Brain (tissue), 1 donor: Measurements from ENCODE around the gene ENPEP.

DNA sequence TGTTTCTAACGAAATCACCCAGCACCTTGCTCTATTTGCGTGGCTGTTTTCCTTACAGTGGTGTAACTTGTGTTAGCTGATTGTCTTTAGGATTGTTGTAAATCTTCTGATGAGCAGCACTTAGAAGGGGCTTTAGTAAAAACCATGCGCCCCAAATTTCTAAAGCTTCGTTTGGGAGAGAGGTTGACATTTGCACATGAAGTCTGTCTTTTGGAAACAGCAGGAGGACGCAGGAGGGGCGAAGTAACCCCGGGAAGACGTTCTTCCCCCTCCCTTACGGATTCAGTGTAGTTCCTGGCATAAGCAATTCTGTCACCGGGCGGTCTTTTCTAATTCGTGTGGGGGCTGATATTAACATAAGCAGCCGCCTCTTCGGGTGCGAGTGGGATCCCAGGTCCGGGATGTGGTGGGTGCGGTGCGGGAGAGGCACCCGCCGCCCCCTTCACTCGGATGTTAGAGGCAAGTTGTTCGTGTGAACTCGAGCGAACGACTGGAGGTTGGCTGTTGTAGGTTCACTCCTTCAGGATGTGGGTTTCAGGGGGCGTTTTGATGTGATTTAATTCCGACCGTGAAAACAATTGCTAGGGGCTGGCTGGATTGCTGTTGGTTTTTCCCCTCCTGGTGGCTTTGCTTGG, 2.6 kb upstream of the LEF1 start:
- RRBS, result 6% methylated on average over 10 of the region's 28 CpGs

GRCh38 chr4:108172871-108173617, 4.3 kb upstream of the LEF1 start:
- RRBS, result 2% methylated on average over 13 of the region's 65 CpGs

DNA sequence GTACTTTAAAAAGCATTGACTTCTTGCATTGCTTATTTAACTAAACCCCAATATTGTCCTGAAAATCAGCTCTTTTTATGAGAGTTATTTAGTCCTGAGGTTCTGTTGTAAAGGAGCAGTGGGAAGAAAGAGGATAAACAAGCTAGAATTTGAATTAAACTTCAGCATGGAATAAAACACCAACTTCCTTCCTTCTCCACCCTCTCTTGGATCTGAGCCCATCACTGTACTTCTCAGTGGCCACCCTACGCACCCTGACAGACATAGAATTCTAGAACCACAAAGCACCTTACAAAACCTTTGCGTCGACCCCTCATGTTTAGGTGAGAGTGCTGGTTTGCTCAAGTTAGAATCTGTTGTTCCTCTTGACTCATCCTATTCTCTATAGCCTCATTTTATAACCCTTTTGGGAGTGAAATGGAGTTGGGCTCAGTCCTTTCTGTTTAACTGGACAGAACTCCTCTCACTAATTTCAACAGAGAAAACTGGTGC, 84.6 kb upstream of the RPL34 start:
- RRBS, result no CpG with 5 or more reads among the region's 3 CpGs

- RRBS, result no CpG with 5 or more reads among the region's 5 CpGs
These were observed 104.4 kb upstream of the ETNPPL start for GRCh38 chr4:108867215-108867631.

GRCh38 chr4:109557964-109558455, 2.0 kb upstream of the MCUB start:
- RRBS, result no CpG with 5 or more reads among the region's 6 CpGs

- RRBS, result 0% methylated on average over 2 of the region's 26 CpGs
These were observed 883 bp downstream of the MCUB start for GRCh38 chr4:109560720-109561538.

GRCh38 chr4:109576099-109576394, 16.0 kb downstream of the MCUB start:
- RRBS, result no CpG with 5 or more reads among the region's 3 CpGs

DNA sequence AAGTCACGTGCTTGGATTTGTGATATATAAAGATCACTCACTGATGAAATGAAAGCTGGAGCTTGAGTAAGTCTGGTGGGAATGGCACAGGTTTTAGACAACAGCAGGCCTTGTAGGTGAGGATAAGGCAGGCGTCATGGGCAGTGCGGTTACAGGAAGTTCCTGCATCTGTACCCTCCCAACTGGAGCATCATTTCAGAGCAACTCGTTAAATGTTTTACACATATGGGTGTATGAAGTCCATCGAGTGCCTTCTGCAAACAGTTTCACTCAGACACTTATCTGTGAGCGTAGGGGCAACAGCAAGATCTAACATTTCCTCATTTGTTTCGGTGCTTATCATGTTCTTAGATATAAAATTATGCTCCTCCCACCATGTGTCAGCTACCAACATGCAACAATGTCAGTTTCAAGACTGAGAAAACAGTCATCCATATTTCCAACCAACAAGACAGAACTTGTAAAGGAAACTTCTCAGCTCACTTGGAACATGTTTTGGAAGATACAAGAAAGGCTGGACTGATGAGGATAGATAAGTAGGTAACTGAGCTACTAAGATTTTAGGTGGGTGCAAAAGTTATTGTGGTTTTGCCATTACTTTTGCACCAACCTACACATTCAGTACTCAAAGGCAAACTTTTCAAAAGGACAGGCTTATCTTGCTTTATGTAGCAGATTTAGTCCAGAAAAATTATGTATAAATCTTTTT, 69.9 kb downstream of the ELOVL6 start:
- RRBS, result no CpG with 5 or more reads among the region's 7 CpGs

GRCh38 chr4:110195632-110196586, 2.5 kb downstream of the ELOVL6 start:
- RRBS, result 1% methylated on average over 17 of the region's 41 CpGs

- RRBS, result 1% methylated on average over 4 of the region's 47 CpGs
These were observed 944 bp downstream of the ELOVL6 start for GRCh38 chr4:110197180-110198162.

DNA sequence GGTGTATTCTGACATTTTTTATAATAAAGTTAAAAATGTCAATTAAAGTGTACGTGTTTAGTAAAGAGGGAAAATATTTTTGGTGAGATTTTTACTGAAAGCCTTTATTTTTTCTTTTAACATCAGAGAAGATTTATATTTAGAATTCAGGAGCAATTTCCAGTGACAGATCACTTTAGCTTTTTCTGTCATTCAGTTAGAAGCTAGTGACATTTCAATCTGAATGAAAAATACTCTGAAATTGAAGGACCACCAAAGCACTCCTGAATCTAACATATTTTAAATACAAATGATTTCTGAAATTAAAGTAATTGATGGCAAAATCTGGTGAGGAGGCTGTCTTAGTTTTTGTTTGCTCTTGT, 133.6 kb upstream of the ENPEP start:
- RRBS, result no CpG with 5 or more reads among the region's 1 CpG

GRCh38 chr4:110475694-110477004, at the start of gene ENPEP:
Gene ENPEP (plus strand): TSS chr4:110476155.
- RRBS, result 58% methylated on average over 8 of the region's 50 CpGs

- RRBS, result no CpG with 5 or more reads among the region's 7 CpGs
These were observed 40.3 kb downstream of the ENPEP start for GRCh38 chr4:110516206-110516741.

DNA sequence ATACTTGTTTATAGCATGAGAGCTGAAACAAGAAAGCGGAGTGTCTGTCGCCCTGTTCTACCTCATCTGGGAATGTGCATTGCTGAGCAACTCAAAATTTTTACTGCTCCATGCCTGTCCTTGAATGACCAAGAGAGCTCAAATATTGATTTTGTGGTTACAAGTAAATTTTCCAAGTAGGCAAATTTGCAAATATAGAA, 25.5 kb downstream of the AP1AR start:
- RRBS, result no CpG with 5 or more reads among the region's 2 CpGs

GRCh38 chr4:112279514-112279938, 6.2 kb downstream of the TIFA start:
- RRBS, result no CpG with 5 or more reads among the region's 10 CpGs

- RRBS, result 4% methylated on average over 2 of the region's 34 CpGs
These were observed 7.0 kb upstream of the NEUROG2 start for GRCh38 chr4:112522903-112523503.

DNA sequence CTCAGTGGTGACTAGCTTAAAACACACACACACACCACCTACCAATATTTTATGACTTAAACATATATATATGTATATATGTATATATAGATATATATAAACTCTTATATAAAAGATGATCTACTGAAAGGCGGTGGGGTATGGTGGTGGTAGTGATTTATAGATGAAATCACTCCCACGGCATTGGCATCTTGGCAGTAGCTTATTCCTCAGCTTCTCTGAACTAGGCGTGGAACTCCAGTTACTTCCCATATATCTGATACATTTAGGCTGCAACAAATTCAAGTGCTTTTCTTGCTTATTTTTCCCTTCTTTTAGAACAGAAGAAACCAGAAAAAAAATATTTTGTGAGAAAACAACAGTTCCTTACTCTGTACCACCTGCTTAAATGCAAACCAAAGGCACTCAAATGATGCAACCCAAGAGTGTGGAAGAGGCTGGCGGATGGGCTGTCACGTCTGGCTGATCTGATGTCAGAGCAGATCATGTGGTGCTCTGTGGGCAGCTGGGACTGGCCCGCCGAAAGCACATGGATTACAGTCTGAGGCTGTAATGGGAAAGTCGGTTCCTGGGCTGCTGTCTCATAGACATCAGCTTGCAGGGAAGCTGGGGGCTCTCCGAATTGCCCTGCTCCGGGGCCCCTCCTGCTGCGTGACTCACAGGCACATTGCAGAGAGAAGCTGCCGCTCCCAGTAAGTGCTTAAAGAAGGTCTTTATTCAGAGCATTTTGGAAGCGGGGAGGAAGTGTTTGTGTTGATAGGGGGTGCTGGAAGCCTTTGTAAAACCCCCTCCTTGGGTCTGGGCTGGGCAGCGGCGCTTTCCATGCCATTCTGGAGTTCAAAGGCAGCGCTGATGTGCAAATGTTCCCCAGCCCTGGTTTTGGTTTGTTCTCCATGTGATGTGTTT, 180.9 kb downstream of the LARP7 start:
- RRBS, result no CpG with 5 or more reads among the region's 16 CpGs

GRCh38 chr4:112895687-112896490, 153.6 kb upstream of the ANK2 start:
- RRBS, result no CpG with 5 or more reads among the region's 4 CpGs

GRCh38 chr4:113141817-113142535, 92.5 kb downstream of the ANK2 start:
- RRBS, result no CpG with 5 or more reads among the region's 6 CpGs